Prostate gland (tissue), 2 donors: ENCODE measurements around a stretch of chr5.

DNA sequence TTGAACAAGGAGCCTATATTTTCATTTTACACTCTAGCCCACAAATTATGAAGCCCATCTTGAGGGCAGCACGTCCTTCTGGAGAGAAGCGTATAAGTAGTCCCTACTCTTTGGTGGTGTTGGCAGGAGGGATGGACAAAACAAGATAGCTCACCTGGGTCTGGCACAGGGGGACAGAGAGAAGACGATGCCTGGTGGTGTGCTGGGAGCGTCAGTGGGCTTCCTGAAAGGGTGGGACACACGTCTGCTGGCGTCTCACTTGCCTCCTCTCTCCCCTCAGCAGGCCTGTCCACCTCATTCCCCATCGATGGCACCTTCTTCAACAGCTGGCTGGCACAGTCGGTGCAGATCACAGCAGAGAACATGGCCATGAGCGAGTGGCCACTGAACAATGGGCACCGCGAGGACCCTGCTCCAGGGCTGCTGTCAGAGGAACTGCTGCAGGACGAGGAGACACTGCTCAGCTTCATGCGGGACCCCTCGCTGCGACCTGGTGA, 52.8 kb downstream of the JADE2 start:
- PRO-cap = no peak
- RAMPAGE, long total RNA, 2 experiments = no peak in any of the 2 experiments

DNA sequence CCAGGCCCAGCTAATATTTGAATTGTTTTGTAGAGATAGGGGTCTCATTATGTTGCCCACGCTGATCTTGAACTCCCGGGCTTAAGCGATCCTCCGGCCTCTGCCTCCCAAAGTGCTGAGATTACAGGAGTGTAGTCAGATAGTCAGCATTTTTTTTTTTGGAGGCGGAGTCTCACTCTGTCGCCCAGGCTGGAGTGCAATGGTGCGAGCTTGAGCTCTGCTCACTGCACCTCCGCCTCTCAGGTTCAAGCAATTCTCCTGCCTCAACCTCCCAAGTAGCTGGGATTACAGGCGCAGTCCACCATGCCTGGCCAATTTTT, 1.6 kb upstream of the SAR1B start:
- PRO-cap = no peak
- RAMPAGE, long total RNA, 2 experiments = no peak in any of the 2 experiments

GRCh38 chr5:134923453-134924425, 18.8 kb downstream of the PCBD2 start:
- PRO-cap = no peak
- RAMPAGE, long total RNA, 2 experiments = no peak in any of the 2 experiments

DNA sequence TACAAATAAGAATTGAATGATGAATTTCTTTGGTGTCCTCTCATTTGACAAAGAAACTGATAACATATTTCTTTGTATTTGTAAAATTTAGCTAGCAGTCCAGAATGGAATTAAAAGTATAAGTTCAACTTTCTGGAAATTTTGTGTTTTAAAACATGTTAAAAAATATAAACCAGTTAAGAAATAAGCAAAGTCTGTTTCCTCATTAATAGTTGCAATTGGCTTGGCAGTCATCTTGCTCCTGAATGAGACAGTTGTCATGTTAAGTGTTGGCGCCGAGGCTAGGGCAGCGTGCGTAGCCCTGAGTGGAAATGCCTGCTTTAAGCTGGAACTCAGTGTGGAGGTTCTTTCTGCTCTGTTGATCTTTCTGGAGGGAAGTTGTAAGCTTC, 30.6 kb downstream of the PCBD2 start:
- PRO-cap = unidirectional peak, minus-strand start at position 322 of the sequence
- RAMPAGE, long total RNA, 2 experiments = no peak in any of the 2 experiments

- PRO-cap = bidirectional peak, plus-strand start at chr5:135030392, minus-strand start at chr5:135030217
- RAMPAGE, long total RNA, 2 experiments = no peak in any of the 2 experiments
These were observed 3.6 kb downstream of the PITX1 start for GRCh38 chr5:135030138-135031147.

DNA sequence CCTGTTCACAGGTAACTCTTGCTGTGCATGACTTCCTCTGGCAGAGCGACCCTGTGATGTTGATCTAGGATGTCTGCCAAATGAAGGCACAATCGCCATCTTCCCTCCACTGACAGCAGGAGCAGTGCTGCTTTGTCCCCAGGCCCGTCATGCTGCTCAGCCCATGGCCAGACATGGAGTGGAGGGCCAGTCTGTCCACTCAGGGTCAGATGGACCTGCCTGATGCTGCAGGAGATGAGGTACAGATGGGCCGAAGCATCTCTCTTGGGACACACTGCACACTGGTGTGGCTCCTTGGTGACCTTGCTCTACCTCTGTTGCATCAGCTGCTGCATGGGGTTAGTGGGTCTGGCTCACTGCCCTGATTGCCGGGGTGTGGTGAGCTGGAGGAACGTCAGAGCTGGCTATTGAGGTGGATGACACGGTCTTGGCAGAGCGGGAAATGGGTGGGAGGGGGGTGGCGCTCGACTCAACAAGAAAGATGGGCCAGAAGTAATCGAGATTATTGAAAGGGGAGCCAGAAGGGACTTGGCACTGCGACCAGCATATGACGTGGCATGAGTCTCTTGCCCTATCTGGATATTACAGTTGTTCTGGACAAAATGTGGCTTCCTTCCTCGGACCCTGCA, 101.8 kb upstream of the PITX1 start:
- PRO-cap = no peak
- RAMPAGE, long total RNA, 2 experiments = no peak in any of the 2 experiments

- PRO-cap = no peak
- RAMPAGE, long total RNA, 2 experiments = no peak in any of the 2 experiments
These were observed 107.8 kb upstream of the PITX1 start for GRCh38 chr5:135141737-135142250.

DNA sequence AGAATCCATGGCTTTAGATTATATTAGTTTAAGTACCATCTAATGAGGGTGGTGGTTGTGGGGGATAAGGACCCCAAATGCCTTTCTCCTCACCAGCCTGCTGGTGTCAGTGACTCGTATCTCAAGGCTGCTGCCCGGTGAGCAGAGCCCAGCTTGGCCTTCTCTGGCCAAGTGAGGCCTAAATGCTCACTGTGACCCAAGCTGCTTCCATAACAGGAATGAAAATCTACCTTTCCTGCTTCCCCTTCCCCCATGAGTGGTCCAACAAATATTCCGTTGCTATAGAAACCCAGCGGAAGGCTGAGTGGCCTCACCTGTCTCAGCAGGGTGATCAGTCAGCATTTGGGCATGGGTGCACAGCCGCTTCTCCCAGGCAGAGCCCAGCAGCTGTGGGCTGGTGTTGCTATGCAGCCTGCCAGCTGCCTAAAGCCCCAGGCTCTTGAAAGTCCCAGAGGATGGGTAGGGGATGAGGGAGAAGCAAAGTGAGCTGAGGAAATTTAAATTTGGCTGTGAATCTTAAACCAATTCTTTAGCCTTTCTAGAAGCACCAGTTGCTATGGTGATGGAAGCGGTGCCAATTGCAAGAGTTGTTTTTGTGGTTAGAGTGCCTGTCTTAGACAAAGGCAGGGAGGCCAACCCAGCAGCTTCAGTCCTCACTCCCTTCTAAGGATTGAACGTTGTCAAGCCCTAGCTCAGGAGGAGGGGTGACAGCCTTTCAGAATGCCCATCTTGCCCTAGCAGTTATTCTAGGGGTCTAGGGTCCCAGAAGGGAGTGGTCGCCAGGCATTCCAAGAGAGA, 151.4 kb upstream of the PITX1 start:
- PRO-cap = unidirectional peak, plus-strand start at position 620 of the sequence; unidirectional peak, plus-strand start at position 649 of the sequence
- RAMPAGE, long total RNA, 2 experiments = no peak in any of the 2 experiments

GRCh38 chr5:135190320-135191043, 156.5 kb upstream of the PITX1 start:
- PRO-cap = unidirectional peak, minus-strand start at chr5:135190547; unidirectional peak, minus-strand start at chr5:135190596
- RAMPAGE, long total RNA, 2 experiments = no peak in any of the 2 experiments

DNA sequence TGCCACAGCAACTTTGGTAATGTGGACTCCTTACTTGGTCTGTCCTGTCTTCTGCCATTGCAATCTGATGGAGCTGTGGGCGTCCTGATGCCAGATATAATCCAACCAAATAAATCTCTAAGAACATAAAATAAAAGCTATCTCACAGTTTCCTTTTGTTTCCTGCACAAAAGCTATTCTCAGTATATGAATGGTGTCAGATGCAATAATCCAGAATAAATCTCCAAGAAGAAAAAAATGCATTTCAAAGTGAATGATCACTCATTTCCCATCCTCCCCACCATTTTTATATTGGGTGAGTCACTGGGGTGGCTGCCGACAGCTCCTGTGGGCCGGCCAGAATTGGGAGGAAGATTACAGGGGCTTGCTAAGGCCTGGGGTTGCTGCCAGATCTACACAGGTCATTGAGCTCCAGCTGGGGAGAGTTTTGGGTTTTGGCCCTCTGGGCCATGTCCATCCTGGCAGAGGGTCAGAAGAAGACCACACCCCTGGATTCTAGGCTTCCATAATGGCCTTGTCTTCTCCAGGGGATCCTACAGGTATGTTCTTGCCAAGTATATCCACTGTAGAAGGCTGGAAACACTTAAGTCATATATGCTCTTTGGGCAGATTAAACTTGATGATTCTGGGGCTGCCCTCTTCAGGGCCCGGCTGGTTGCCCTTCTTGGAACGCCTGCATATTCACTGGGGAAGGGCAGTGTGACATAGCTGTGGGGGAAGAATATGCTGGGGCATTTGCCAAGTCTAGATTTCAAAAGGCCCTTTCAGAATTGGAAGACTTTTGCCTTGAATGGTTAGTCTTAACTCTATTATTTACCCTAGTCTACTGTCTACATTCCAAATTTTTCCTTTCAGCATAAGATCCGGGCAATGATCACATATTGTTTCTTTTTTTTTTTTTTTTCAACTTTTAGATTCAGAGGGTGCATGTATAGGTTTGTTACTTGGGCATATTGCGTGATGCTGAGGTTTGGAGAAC, 161.0 kb upstream of the PITX1 start:
- PRO-cap = no peak
- RAMPAGE, long total RNA, 2 experiments = no peak in any of the 2 experiments

DNA sequence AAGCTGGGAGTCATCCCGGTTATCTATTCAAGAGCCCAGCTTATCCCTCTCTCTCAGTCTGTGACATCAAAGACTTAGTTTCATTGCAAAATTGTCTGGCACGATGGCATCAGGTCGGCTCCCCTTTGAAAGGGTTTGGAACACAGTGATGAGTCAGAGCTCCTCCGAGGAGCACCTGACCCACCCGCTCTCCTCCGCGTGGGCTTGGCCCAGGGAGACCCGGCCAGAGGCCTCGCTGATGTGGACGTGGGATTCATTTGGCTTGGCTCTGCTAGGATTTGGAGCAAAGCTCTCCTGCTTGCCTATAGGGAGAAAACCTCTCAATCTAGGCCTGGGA, 135.7 kb downstream of the MACROH2A1 start:
- PRO-cap = no peak
- RAMPAGE, long total RNA, 2 experiments = no peak in any of the 2 experiments

GRCh38 chr5:135385929-135386562, 13.0 kb downstream of the MACROH2A1 start:
- PRO-cap = no peak
- RAMPAGE, long total RNA, 2 experiments = no peak in any of the 2 experiments

- PRO-cap = no peak
- RAMPAGE, long total RNA, 2 experiments = no peak in any of the 2 experiments
These were observed 9.5 kb downstream of the SLC25A48 start for GRCh38 chr5:135844044-135844366.

GRCh38 chr5:136019323-136019804, 9.4 kb upstream of the TGFBI start:
- PRO-cap = no peak
- RAMPAGE, long total RNA, 2 experiments = no peak in any of the 2 experiments

- PRO-cap = no peak
- RAMPAGE, long total RNA, 2 experiments = no peak in any of the 2 experiments
These were observed 42.0 kb downstream of the TGFBI start for GRCh38 chr5:136070466-136071467.

GRCh38 chr5:136190298-136190714, 2.7 kb downstream of the SMIM32 start:
- PRO-cap = no peak
- RAMPAGE, long total RNA, 2 experiments = no peak in any of the 2 experiments

GRCh38 chr5:136628939-136629426, 263.6 kb upstream of the TRPC7 start:
- PRO-cap = no peak
- RAMPAGE, long total RNA, 2 experiments = no peak in any of the 2 experiments

GRCh38 chr5:137187177-137187558, 312.0 kb downstream of the SPOCK1 start:
- PRO-cap = no peak
- RAMPAGE, long total RNA, 2 experiments = no peak in any of the 2 experiments

DNA sequence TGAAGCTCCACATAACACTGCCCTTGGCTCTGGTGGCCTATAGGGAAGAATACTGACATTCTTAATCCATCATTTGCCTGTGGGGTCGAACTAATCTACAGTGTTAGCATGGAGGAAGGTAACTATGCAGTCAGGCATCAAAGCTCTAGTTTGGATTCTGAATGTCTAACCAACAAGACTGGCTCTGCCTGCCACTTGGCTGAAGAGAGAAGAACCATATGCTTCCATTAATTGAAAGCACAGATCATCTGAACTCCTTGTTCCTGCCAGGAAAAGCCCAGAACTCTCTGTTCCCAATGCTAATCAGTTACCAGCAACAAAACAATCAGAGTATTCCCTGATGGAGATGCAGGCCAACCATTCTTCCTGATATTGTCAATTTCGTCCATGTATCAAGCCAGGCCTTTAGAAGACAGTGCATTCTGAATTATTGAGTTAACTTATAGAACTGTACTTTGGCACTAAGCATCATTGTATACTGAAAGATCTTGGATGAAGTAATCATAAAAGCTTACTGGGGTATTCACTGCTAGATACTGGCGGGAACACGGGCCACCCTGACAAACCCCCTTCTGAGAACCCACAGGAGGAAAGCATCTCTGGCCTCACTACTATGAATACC, 244.4 kb downstream of the SPOCK1 start:
- PRO-cap = unidirectional peak, plus-strand start at position 328 of the sequence
- RAMPAGE, long total RNA, 2 experiments = no peak in any of the 2 experiments

DNA sequence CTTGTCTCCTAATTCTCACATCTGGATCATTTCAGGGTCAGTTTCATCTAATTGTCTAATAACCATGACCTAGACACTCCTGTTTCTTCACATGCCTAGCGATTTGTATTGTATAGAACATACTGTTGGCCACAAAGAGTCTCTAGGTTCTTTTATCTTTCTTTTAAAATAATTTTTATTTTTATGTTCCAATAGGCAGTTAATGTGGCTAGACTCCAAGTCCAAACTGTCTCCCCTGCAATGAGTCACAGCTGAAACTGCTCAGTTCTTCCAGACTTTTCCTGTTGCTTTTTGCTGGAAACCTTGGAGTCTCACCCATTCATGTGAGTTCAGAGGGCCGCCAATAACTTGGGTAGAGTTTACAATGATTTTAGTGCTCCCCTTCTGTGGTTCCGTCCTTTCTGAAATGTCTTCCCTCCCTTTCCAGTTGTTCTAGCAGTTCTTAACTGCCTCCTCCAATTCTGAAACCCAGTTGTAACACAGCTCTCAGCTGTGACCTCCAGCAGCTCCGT, 198.7 kb downstream of the SPOCK1 start:
- PRO-cap = unidirectional peak, plus-strand start at position 318 of the sequence
- RAMPAGE, long total RNA, 2 experiments = no peak in any of the 2 experiments